ENCODE measurements around a stretch of chr15.

DNA sequence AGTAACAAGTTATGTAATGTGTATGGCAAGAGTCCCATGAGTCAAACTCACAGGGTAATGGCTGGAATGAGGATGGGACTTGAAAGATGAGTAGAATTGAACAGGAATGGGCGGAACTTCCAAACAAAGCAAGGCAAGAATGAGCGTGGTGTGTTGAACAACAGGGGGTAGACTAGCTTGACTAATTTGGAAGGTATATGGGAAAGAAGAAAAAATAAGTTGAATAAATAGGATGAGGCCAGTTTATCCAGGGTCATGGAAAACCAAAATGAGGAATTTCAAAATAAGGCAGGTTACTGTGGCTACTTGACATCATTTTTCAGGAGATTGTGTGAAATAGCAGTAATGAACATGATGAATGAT is 2.5 kb upstream of the DPH6 start:
- PRO-cap, result no peak

GRCh38 chr15:36580309-36580588 is 823 bp downstream of the CDIN1 start:
- PRO-cap, result no peak

- PRO-cap, result no peak
Observed at GRCh38 chr15:36647310-36647787, 67.9 kb downstream of the CDIN1 start.

- PRO-cap, result no peak
Observed at GRCh38 chr15:36887757-36887992, 212.7 kb downstream of the MEIS2 start.

DNA sequence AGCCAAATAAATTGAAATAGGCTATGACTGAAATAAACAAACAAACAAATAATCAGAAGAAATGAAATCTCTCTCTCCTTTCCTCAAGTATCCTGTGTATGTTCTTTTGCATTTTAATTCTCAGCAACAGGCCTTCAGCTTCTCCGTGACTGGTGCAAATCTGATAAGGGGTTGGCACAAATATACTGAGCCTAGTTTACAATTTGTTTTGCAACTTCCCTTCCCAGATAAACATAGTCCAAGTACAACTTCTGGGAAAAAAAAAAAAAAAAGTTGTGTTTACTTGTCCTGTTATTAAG is 185.5 kb downstream of the MEIS2 start:
- PRO-cap, result no peak

DNA sequence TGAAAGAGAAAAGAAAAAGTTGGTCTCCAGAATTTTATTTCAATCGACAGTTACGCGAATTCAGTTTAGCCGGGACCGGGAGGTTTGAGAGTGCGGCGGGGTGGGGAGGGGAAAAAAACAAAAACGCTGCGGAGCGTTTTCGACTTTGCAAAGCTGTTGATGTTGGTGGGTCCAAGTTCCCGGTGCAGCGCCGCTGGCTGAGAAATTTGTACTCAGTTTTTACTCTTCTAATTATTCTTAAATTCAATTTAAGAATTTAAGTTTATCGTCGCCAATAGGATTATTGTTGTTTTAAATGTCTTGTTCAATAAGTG is 2.4 kb upstream of the MEIS2 start:
- PRO-cap, result no peak

- PRO-cap, result no peak
Observed at GRCh38 chr15:37122494-37122967, 22.2 kb upstream of the MEIS2 start.

GRCh38 chr15:37619362-37619870 is 315.0 kb upstream of the TMCO5A start:
- PRO-cap, result no peak

DNA sequence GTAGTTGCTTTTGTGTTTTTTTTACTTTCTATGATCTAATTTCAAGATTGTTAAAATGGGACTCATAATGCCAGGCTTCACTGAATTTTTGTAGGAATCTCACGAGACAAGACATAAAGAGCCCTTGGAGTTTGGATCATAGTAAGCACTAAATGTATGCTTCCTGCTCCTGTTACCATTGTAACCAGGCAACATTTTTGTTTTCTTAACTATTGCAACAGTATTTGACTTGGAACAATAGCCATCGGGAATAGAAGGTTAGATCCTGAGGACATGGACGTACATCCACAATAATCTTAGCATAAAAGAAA is 131.2 kb downstream of the TMCO5A start:
- PRO-cap, result no peak

DNA sequence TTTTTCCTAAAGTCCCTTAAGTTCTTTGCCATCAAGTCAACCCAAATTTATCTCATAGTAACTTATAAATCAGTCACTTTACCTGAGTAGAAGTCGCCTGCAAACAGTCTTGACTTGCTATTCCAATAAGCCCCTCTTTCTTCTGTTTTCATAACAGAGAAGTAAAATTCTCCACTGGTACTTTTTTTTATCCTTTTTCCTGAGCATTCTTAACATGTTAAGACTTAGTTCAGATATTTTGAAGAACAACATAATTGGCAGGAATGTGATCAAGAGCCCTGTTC is 42.9 kb upstream of the SPRED1 start:
- PRO-cap, result no peak

DNA sequence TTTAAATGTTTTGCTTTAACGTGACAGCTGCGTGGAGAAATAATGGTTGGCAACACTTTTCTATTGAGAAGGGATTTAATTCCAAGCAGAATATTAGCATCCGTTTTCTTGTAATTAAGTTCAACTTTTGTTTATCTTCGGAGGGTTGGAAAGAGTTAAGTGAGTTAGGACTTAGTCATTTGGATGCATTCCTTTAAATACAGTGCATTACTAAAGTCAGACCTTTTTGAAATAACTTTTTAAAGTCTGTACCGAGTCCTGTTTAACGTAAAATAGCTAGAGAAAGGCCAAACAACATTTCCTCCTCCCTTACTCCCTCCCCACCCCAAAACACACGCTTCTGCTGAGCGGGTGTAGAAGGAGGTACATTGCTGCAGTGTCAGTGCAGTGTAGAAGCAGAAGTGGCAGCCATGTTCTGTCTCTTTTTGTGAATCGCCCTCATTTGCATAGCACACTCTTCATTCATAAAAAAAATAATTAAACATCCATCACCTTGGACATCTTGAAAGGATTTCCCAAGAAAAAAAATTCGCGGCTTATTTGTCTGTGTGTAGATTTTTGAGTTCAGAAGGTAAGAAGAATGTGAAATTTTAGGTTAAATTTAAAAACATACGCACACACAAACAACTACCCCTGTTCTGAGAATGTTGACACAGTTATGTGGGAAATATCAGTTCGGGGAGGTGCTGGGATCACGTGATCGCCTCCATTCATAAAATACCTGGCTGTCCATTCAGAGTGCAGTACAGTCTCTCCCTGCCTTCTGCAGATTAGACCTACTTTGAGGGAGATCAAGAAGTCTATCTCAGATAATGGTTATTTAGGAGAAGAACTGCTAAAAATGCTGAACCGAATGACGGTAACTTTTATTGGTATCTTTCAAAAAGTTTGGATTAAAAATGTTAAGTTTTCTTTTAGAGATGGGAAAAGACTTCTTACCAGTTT is 1.7 kb downstream of the SPRED1 start:
- PRO-cap, result no peak

DNA sequence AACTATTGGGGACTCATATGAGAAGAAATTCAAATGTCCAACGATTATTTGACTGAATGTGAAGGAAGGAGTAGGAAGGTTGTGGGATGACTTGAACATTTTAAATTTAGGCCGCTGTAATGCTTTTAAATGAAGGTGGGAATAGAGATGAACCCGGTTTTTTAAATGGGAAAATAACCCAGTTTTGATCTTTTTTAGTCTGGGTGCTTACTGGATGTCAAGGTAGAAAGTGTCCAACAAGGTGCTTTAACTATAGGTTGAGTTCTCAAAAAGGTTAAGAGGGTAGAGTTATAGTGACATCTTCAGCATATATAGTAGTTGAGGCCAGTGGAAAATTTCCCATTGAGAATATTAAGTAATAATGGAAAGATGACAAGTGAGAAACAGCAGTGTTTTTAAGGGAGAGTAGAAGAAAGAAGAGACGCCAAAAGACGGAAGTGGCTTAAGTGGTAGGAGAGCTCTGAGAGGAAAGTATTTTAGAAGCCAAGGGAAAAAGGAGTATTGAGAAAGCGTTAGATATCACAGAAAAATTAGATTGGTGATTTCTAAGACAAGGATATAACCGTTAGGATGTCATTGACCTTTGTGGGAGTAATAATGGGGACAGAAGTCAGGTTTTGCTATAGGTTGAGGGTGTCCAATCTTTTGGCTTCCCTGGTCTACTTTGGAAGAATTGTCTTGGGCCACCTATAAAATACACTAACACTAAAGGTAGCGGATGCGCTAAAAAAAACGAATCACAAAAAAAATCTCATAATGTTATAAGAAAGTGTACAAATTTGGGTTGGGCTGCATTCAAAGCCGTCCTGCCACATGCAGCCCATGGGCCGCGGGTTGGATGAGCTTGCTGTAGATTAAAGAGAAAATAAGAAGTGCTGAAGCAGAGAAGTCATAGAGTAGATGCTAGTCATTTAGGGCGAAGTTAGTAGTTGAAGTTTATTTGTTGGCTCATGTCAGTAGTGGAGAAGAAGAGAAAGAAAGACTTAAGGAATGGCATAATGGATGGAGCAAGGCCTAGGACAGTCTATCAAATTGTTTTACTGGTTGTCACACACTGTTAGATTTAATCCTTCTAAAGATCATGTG is 10.8 kb downstream of the SPRED1 start:
- PRO-cap, result no peak

DNA sequence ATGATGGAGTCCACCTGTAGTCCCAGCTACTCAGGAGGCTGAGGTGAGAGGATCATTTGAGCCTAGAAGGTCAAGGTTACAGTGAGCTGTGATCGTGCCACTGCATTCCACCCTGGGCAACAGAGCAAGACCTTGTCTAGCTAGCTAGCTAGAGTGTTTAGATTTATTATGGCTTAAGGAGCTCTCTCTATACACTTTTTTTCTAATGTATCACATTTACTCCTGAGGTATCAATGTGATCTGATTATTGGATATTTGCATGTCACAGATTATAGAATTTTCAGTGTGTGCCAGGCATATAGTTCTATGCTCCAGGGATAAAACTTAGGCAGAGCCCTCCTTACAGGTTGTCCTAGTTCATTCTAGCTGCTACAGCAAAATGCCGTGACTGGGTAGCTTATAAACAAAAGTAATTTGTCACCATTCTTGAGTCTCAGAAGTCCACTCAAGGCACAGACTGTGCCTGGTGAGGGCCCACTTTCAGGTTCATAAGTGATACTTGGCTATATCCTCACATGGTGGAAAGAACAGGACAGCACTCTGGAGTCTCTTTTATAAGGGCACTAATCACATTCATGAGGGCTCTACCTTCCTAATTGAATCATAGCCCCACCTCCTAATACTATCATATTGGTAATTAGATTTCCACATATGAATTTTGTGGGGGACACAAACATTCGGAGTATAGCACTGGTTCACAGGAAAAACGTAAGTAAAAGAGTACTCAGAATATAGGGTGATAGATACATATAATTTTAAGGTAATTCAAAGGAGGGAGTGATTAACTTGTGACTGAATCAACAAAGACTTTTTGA is 80.0 kb downstream of the SPRED1 start:
- PRO-cap, result no peak

DNA sequence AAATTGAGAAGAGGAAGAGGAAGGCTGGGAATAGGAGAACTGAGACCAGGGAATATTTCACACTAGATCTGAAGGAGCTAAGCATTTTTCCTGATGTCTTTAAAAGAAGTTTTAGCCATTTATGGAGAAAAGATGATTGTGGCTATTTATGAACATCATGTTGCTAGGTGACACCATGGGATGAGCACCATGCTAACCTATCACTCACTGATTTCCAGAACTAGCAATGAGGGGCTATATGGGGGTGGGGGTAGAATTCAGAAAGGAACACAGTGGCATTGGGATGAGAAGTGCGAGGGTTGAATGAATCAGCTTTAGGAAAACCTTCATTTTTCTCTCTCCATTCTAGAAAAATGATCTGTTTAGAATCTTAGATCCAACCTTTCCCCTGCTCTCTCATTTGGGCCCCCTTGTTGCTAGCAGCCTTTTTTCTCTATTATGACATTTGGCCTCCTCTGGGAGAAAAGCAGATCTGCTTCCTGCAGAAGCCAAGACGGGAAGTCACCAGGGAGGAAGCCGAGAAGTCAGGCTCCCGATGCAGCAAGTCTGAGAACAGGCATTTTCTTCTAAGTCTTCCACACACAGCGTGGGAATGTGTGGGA is 76.0 kb upstream of the FAM98B start:
- PRO-cap, result no peak

DNA sequence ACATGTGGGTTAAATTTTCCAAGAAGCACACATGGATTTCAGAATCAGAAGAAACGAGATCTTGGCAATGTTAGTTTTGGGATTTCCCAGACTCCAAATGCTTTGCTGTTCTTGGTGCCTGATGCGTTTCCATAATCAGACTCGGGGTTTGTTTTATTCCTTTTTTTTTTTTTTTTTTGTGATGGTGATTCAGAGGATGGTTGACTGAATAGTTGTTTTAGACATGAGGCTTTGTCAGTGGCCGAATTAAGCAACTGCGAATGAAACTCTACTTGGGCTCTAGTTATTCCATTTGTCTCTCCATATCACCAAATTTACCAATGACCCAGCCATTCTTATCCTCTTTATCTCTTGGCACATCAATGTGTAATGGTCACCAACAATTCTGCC is 52.2 kb upstream of the FAM98B start:
- PRO-cap, result no peak

DNA sequence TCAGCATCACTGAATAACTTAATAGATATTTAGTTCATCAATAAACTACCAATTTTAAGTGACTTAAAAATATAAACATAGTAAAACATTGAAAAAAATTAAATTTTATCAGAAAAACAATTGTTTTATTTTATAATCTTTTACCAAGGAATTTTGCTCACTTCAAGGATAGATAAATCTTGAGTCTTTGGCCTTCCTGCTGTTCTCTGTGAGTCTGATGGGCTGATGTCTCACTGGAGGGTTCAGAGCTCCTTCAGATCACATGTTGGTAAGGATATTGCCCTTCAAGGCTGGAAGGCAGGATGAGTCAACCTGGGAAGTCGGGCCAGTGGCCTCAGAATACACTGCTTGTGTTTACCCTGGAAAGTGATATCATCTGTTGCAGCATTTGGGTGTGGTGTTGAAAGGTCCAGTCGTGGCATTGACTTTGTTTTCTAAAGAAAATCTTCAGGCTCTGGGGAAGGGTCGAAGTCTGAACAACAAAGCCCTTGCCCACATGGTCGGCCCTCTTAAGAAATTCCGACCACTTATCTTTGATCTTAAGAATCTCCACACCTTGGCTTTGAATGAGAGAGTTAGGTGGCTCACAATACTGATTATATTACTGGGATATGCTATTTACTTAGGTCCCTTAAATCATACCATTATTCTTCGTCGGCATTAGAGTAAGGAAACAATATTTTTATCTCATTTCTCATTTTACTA is 303.7 kb upstream of the RASGRP1 start:
- PRO-cap, result no peak

DNA sequence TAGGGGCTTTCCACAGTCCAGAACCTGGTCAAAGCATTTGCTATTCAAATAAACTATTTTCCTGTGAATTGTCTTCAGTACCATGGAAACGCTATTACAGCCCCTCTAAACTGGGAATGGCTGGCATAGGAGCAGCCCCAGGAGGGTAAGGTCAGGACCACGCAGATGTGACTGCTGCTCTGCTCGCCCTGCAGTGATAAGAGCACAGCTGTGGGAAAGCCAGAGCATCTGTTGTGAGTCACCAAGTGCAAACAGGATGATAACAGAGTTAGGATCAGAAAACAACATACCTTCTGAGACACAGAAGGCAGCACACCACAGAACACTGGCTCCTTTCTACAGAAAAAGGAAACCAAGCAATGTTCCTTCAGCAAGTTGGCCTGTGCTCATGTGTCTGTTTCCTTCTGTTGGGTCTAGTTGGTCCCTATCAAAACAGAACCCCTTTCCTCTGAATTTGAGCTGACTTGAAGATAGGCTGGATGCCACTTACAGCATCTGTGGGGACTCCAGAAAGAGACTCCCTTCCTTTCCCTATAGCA is 440.9 kb upstream of the THBS1 start:
- PRO-cap, result no peak

DNA sequence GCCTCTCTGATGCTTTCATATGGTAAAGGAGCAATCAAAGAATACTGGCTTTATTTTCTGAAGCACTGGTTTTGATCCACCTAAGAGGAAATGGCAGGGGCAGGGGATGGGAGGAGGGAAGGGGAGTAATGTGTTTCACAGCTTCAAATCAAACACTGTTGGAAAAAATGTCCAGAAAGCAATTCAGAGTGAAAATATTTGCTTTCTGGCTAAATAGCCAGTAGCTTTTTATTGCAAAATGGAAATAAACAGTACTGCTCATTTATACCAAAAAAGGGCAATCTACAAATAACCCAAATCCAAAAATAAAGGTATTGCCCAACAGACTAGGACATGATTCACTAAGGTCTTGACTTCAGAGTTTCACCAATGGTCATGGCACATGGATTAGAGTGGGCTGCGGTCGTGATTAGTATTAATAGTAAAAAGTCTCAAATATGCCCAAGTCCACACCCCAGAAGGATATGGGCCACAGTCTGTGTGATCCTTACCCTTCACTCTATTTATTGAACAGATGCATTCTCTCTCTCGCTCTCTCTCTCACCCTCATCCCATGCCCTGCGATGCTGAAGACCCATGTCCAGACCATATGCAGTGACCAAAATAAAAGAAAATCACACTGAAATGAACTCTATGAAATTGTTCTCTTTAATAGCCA is 279.2 kb upstream of the THBS1 start:
- PRO-cap, result no peak

GRCh38 chr15:39430039-39430881 is 150.6 kb upstream of the THBS1 start:
- PRO-cap, result no peak

DNA sequence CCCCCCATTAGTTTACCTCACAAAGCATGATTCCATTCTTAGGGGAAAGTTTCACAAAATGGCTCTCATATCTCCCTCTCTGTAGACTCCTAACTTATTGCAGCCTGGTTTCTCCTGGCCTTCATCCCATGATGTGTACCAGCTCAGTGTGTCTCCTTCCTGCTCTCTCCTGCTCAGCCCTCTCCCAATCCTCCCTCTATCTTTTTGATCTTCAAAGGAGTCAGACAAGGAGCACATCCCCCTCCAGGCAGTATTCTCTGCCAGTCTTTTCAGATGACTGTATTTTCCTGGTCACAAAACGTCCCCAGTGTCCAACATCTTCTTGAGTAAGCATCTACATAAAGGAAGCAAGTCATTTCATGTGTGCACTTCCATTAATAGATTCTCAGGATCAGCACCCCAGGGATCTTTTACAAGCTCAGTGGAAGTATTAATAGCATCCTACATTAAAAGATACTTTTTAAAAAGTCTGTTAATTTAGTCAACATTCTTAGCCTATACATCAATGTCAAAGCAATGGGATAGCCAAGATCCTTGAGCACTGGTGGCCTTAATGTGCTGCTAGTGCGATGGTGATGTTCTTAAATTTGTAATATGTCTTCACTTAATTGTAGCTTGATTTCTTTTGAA is 148.8 kb upstream of the THBS1 start:
- PRO-cap, result no peak